Parotid gland (tissue), 1 donor: Measurements from ENCODE around the genes MIDN and EFNA2.

DNA sequence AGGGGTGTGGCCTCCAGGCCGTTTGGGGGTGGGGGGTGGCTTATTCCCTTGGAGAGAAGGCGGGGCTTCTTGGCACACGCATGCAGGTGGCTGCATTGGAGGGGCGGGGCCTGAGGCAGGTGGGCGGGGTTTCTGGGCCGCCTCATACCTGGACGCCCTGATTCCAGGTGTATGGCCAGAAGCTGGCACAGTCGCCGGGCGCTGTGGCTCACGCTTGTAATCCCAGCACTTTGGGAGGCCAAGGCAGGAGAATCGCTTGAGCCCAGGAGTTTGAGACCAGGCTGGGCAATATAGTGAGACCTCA is 7.8 kb downstream of the ABCA7 start:
- PRO-cap: no peak

DNA sequence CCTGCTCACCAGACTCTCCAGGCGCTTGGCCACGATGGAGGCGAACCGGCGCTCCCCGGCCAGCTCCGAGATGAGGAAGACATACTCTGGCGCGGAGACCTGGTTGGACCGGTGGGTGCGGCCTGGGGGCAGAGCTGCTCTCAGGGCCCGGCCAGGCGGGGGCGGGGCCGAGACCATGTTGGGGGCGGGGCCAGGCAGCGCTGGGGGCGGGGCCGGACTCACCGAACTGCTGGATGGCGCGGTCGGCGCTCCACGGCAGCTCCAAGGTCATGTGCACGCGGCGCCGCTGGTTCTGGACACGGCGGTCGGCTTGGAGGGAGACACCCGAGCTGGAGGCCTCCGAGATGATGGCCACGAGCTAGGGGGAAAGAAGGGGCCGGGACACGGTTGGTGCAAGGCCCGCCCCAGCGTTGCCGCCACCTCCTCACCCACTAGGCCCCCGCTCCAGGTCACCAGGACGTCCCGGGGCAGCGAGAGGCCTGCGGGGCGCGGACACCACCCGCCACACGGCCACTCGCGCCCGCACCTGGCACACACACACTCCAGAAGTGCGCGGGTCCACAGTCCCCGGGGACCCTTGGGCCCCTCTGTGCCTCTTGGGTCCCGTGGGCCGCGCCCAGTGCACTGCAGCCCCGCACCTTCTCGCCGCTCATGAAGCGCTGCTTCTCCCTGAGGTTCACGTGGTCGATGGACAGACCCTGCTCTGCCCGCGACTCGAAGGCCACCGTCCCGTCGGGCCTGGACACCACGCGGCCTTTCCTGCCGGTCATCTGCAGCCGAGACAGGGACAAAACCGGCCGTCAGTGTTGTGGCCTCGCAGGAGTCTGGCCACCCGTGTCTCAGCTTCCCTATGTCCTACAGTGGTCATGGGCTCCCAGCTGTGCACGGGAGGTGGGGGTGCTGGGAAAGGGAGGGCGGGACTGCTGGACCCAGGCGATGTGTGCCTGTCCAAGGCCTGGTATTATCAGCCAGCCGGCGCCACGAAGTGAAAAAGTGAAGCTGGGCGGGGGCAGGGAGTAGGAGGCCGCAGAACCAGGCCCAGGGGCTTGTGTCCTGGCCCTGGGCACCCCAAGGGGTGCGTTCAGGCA is 8.7 kb downstream of the GPX4 start:
- PRO-cap: no peak

DNA sequence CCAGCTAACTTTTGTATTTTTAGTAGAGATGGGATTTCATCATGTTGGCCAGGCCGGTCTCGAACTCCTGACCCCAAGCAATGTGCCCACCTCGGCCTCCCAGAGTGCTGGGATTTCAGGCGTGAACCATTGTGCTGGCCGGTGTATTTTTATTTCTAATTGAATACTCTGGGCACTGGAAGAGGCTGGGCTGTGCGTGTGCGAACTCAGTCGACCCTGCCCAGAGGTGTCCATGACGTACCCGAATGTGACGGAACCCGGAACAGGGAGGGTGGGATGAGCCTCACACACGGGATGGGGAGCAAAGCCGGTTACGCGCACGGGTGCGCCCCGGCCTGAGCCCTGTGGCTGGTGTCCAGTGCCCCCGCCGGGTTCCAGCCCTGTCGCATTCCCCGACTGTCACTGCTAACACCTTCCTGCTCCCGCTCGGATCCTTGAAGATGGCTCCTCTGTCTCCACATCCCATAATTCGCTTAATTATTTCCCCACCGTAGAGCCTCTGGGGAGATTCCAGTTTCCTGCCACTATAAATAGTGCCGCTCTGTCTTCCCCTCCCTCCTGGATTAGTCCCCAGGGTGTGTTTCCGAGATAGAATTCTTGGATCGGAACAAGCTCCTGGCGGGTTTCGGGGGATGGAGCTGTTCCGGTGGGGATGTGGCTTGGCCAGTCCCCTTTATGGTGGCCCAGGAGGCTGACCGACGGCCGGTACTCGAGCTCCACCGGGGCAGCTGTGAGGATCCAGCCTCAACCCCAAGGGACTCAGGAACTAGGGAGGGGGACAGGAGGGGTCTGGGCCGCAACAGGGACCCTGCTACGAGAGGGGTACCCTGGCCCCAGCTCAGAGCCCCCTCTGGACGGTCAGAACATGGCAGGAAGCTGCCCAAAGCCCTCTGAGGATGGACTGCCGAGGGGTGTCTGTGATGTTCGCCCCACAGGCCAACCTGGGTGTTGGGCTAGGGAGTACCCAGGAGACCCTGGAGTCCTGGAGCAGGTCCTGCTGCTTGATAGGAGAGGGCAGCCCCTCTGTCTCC is 21.9 kb downstream of the SBNO2 start:
- PRO-cap: bidirectional peak, plus-strand start at position 286 of the sequence, minus-strand start at position 249 of the sequence

- PRO-cap: no peak
Observed at GRCh38 chr19:1211345-1211969, 5.9 kb downstream of the STK11 start.

GRCh38 chr19:1247961-1248652 is at the start of gene MIDN:
Gene MIDN (plus strand): TSS chr19:1248583.
- PRO-cap: bidirectional peak, plus-strand start at chr19:1248542, minus-strand start at chr19:1248437

- PRO-cap: bidirectional peak, plus-strand start at chr19:1249158, minus-strand start at chr19:1249037
Observed at GRCh38 chr19:1248653-1249302, 395 bp downstream of the MIDN start.

GRCh38 chr19:1285213-1286469 is at the start of gene EFNA2:
Gene EFNA2 (plus strand): TSS chr19:1285873.
- PRO-cap: no peak

DNA sequence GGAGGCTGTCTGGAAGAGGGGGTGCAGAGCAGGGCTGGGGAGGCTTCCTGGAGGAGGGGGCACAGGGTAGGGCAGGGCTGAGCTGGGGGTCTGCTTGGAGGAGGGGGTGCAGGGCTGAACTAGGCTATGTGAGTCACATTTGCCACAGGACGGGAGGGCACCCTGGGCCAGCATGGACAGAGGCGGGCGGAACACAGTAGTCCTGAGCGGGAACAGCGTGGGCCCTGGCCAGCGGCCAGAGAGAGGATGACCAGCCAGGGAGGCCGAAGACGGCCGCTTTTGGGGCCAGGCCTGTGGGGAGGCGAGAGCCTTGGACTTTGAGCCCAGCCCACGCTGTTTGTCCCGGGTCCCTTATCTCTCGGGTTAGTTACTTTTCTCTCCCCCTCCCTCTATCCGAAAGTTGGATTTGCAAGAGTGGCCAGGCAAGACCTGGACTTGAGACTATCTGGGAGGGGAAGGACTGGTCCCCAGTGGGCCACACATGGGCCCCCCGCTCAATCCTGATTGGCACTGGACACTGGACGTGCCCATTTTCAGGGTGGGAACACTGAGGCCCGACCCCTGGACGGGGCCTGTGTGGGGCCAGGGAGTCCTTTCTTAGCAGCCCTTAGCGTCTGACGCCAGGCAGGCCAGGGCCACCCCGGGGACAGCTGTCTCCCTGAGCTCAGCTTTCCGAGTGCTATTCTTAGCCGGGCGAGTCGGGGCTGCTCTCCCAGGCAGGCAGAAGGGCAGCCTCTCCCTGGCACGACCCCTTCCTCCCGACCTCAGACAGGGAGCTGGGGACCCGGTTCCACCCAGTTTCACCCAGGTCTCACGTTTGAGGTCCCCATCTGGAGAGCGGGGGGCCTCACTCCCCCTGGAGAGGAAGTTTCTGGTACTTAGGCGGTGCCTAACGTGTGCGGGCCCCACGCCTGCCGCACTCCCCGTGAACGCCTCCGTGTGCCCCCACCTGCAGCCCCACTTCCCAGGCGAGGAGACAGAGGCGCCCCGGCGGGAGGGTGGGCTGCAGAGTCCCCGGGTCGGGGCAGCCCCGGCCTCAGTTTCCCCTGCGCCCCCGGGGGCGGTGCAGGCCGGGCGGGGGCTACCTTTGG is 786 bp downstream of the GAMT start:
- PRO-cap: no peak

- PRO-cap: no peak
Observed at GRCh38 chr19:1433898-1434543, 4.2 kb upstream of the RPS15 start.

GRCh38 chr19:1442659-1443199 is 4.5 kb downstream of the RPS15 start:
- PRO-cap: no peak

DNA sequence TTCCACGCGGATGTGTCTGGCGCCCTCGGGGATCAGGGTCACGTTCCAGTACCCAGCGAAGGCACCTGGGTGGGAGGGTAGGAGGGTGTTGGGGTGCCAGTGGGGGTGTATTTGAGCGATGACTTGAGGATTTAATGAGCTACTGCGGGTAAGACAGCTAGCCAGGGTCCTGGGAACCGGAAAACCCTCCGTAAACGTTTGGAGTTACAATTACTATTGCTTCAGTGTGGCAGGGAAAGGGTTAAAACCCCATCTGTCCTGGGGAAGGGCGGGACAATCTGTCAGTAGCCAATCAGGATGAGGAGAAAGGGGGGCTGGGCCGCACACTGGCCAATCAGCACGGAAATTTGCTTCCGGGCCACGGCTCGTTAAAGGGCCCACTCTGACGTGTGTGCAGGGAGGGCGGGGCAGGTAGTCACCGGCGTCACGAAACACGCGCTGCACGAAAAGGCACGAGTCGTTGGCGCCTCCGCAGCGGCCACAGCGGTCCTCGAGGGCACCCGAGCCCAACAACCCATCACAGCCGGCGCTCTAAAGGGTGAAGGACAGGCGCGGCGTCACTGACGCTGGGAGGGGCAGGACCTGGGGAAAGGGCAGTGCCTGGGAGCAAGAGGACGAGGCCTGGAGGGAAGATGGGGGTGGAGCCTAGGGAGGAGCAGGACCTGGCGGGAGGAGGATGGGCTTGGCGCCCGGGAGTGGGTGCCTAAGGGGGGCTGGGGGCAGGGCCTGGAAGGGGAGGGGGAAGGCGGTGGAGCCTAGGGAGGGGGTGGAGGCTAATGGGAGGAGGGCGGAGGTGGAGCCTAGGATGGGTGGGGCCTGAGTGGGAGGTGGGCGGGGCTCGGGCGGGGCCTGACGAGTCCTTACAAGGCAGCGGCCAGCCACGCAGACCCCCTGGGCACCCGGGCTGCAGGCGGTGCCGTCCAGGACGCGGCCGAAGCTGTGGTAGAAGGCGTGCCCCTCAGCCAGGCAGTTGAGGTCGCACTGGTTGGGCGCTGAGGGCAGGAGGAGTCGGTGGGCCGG is 4.9 kb downstream of the ADAMTSL5 start:
- PRO-cap: no peak

DNA sequence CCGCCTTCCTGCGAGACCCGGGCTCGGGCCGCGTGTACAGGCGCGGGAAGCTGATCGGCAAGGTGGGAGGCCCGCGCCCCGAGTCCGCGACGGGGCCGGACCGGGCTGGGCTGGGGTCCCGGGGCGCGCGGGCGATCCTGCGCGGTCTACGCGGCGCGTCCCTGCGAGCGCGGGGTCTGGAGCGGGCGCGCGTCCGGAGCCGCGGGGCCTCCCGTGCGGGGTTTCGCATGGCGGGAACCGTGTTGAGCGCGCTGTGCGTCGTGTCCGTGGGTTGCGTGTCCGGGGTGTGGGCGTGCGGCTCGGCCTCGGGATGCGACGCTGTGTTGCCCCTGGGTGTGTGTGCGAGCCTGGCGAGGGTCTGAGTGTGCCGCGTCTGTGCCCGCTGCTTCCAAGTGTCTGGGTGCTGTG is 312 bp downstream of the PLK5 start:
- PRO-cap: unidirectional peak, plus-strand start at position 166 of the sequence

DNA sequence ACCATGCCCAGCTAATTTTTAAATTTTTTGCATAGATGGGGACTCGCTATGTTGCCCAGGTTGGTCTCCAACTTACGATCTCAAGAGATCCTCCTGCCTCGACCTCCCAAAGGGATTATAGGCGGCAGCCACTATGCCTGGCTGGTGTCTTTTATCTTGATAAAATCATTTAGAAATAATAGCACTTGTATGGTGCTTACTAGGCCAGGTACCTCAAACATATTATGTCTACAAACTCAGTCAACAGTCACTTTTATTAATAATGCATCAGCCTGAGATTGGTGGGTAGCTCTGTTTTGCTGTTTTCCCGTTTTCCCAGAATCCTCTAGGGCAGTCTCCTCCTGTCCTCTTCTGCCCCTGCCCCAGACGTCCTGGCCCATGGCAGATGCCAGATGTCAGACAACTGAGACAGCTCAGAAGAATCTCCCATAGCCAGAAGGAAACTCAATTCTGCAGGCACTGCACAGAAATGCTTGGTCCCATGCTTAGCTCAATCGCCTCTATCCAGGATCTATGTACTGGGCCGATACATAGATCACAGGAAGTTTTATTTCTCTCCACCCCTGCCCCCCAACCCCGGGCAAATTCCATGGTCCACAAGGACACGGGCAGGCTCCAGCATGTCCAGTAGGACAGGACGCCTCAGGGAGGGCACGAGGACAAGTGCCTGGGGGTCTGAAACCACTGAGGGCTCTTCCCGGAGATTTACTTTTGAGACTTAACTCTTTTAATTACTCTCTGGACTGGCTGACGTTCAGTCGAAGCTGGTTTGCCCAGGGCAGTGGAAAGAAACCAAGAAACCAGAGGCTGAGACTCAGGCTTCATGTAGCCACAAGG is 4.9 kb downstream of the MBD3 start:
- PRO-cap: no peak

DNA sequence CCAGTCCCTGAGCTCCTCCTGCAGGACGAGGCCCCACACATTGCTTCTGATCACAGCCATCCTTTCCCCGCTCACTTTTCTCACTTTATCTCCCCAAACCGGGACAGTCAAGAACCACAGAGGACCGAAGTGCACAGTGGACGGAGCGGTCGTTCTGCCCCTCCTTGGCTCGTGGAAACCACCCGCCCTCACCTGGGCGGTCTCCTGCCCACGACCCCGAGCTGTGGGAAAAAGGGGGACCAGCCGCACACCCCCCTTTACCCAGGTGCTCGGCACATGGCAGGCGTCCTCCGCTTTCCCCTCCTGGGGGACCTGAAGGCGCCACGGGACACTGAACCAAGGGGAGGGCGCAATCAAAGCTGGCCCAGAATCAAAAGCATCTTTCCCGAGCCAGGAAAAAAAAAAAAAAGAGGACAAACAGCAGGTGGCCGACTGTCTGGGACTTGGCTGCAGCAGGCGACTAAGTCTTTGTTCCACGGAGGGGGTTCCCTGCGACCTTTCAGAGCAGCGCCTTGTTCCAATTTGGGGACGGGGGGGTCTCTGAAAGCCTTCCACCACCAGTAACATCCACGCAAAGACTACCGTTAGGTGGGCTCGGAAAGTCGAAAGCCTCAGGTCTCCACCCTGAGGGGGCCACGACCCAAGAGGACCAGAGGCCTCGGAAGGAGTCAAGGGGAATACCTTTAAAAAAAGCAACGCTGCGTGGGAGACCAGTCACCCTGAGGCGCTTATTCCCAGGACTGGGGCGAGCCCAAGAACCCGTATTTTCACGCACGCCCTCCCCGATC is 1.2 kb downstream of the MBD3 start:
- PRO-cap: no peak

DNA sequence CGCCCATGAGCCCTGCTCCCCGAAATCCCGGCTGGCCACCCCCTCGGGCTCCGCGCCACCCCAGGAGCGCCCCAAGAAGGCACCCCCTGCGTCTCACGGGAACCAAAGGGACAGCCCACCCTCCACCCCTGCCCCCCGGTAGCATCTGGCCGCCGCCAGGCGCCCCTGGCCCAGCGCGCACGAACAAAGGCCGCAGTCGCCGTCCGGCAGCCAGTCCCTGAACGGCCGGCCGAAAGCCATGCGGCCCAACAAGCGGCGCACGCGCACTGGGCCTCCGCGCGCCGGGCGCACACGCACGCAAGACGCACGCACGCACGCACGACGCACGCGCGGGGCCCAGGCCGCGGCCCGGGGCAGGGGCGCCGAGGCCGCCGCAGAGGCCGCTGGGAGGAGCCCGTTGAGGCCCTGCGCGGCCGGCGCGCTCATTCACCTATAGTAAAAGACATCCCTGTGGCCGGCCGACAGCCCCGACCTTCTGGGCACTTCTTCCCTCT is 526 bp downstream of the MBD3 start:
- PRO-cap: bidirectional peak, plus-strand start at position 339 of the sequence, minus-strand start at position 240 of the sequence

DNA sequence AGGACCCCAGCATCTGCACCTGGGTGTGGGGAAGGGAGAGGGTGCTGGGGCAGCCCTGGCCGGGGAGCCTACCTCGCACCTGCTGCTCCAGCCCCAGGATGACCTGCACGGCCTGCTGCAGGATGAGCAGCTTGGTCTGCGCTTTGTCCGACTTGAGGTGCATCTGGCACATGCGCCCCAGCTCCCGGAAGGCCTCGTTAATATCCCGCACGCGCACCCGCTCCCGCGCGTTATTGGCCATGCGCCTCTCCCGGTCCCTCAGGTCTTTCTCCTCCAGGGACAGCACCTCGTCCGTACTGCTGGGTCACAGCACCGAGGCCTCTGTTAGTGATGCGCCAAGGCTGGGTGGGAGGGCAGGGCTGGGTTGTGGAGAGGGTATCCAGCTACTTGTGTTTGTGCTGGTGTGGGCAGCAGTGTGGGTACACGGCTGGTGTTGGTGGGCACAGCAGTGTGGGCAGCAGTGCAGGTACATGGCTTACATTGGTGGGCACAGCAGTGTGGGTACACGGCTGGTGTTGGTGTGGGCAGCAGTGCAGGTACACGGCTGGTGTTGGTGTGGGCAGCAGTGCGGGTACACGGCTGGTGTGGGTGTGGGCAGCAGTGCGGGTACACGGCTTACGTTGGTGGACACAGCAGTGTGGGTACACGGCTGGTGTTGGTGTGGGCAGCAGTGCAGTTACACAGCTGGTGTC is 7.0 kb upstream of the UQCR11 start:
- PRO-cap: no peak

DNA sequence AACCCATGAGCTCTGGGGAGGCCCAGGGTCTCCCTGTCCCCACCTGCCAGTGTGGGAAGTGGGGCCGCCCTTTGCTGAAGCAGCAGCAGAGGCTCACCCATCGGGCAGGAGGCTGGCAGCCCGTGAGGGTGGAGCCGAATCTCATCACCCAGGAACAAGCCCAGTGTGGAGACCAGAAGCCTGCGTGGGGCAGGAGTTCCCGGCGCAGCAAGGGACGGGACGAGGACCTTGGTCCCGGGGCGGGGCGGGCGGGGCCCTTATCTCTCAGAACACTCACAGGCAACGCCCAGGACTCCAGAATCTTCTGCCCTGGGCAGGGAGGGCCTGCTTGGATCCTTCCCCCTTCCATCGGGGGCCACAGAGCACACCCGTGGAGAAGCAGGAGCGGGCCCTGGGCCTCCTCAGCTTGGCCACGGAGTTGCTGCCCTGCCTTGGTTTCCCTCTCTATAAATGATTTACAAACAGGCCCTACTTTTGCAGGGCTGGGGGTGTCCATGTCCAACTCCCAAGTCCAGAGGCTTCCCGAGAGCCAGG is 19.5 kb downstream of the TCF3 start:
- PRO-cap: no peak

DNA sequence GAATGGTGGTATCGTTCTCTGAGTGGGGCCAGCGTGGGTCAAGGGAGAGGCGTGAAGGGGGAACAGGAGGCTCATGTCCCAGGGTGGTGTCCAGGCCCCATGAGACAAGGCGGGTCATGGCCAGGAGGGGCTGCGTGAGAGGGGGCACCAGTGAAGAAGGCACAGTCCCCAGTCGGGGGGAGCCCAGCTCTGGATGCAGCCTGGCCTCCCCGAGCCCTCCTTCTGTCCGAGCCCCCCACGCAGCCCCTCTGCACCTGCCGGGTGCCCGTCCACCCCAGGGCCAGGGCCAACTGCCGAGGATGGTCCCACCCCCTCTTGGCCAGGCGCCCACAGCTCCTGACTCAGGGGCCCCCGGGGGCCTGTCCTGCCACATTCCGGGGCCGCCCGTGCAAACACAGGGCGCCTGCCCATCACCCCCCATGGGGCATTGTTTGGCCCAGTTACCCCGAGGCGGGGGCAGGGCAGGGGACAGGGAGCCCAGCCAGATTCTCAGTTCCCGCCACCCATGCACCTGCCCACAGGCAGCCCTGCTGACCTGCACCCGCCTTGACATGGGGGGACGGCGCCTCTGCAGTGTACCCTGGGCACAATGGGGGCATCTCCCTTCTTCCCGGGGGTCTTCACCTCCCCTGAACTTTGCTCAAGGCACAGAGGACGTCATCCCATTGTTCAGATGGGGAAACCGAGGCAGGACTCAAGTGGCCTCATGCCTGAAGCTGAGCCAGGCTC is 5.3 kb upstream of the TCF3 start:
- PRO-cap: no peak

DNA sequence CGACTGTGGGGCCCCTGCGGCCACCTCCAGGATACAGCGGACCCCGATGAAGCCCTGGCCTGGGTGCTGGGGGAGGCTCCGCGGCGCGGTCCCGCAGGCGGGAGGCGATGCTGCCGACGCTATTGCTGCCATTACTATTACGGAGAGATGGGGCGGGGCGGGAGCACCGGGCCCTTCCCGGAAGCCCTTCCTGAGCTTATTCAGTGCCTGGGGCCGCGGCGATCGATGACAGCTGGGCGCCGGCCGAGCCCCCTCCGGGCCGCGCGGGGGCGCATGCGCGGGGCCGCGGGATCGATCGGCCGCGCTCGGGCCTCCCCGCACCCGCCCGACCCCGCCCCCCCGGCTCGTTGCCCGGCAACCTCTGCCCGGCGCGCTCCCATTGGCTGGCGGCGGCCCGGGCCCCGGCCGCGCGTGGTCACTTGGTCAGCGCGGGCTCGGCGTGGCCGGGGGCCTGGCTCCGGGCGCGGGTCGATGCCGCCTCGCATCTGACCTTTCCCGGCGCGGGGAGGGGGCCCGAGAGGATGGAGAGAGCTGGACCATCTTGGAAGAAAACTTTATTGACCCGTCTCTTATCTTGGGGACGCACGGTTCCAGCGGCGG is 27.7 kb upstream of the ONECUT3 start:
- PRO-cap: no peak

GRCh38 chr19:1821535-1822798 is 9.9 kb upstream of the ATP8B3 start:
- PRO-cap: no peak